GM12878 (cell line): ENCODE measurements around a stretch of chr6.

- RAMPAGE, long total RNA = no peak
- RRBS, 2 experiments = no CpG with 5 or more reads among the region's 8 CpGs
CAGE:
- cytosol, long polyA minus RNA = no peak
- cytosol, long polyA plus RNA = no peak
- long polyA plus RNA = no peak
- nucleolus, long total RNA = no peak
- nucleus, long polyA plus RNA = no peak
- nucleus, long total RNA = no peak
Measured at GRCh38 chr6:157938845-157939805, 42.5 kb upstream of the SYNJ2 start.

GRCh38 chr6:158040181-158041225 lies 58.8 kb downstream of the SYNJ2 start:
- RAMPAGE, long total RNA = no peak
- RRBS, 2 experiments = no CpG with 5 or more reads among the region's 17 CpGs
CAGE:
- cytosol, long polyA minus RNA = no peak
- cytosol, long polyA plus RNA = no peak
- long polyA plus RNA = no peak
- nucleolus, long total RNA = no peak
- nucleus, long polyA plus RNA = no peak
- nucleus, long total RNA = no peak

DNA sequence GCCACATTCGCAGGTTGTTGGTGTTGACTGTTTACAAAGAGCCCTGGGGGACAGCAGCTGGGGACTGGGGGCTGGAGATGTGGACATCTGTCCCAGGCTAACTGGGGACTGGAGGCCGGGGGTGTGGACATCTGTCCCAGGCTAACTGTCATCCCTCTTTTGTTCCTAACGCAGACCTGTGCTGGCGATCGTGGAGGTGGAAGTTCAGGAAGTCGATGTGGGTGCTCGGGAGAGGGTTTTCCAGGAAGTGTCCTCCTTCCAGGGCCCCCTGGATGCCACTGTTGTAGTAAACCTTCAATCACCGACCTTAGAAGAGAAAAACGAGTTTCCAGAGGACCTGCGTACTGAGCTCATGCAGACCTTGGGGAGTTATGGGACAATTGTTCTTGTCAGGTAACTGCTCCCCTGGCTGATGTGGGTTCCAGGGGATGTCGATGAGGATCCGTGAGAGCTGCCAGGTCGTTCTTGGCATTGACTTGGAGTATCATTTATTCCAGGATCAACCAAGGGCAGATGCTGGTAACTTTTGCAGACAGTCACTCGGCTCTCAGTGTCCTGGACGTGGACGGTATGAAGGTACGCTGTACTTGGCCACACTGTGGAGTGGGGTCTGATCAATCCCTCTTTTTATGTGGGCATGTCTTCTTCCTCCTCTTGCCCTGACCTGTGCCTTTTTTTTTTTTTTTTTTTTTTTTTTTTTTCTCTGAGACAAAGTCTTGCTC lies 87.0 kb downstream of the SERAC1 start:
- RAMPAGE, long total RNA = no peak
- RRBS, 2 experiments = no CpG with 5 or more reads among the region's 17 CpGs
CAGE:
- cytosol, long polyA minus RNA = no peak
- cytosol, long polyA plus RNA = no peak
- long polyA plus RNA = no peak
- nucleolus, long total RNA = no peak
- nucleus, long polyA plus RNA = no peak
- nucleus, long total RNA = no peak

- RAMPAGE, long total RNA = no peak
- RRBS, 2 experiments = 0% methylated on average over 1 of the region's 3 CpGs
CAGE:
- cytosol, long polyA minus RNA = no peak
- cytosol, long polyA plus RNA = no peak
- long polyA plus RNA = no peak
- nucleolus, long total RNA = no peak
- nucleus, long polyA plus RNA = no peak
- nucleus, long total RNA = no peak
Measured at GRCh38 chr6:158290482-158291144, 21.7 kb upstream of the TULP4 start.

GRCh38 chr6:158479726-158479972 lies 80.2 kb upstream of the TMEM181 start:
- RAMPAGE, long total RNA = no peak
- RRBS, 2 experiments = 88 to 96% methylated on average over 5 of the region's 10 CpGs
CAGE:
- cytosol, long polyA minus RNA = no peak
- cytosol, long polyA plus RNA = no peak
- long polyA plus RNA = no peak
- nucleolus, long total RNA = no peak
- nucleus, long polyA plus RNA = no peak
- nucleus, long total RNA = no peak

DNA sequence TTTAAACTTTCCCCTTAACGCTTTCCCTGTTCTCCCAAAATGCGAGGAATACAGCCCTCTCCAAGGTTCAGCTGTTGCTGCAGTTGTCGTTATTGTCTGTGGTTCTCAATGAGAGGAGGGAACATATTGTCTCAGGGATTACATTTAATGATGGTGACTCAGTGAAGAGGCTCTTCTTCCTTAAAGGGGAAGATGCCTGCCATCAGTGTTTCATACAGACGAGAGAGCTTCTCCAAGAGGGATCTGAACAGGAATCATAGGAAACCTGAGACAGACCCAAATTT lies 59.9 kb upstream of the TMEM181 start:
- RAMPAGE, long total RNA = no peak
- RRBS, 2 experiments = no CpG with 5 or more reads among the region's 4 CpGs
CAGE:
- cytosol, long polyA minus RNA = no peak
- cytosol, long polyA plus RNA = no peak
- long polyA plus RNA = no peak
- nucleolus, long total RNA = no peak
- nucleus, long polyA plus RNA = no peak
- nucleus, long total RNA = no peak

DNA sequence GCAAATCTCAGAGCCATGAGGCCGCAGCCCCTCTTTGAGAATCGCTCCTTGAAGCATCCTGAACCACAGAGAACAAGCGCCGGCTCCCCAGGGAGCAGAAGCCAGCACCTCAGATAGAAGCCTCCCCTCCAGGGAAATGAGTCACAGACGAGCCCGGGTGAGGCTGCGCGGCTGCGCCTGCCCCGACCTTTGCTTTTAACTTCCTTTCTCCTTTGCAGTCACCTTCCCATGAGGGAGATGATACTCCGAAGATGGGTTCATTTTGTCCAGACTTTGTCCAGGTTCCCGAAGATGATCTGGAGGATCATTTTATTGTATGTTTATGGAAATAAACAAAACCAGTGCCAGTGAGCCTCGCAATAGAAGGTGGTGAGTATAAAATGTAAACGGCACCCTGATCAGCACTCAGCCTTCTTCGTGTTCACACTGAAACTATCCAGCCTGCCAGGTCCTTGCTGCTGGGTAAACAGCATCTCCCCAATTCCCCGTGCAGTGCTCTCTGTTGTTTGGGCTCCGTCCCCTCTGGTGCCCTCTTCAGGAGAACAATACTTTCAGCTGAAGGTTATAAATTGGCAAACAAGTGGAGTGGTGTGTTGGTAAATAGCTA lies 41.6 kb upstream of the TMEM181 start:
- RAMPAGE, long total RNA = no peak
- RRBS, 2 experiments = 1 to 3% methylated on average over 3 of the region's 17 CpGs
CAGE:
- cytosol, long polyA minus RNA = no peak
- cytosol, long polyA plus RNA = no peak
- long polyA plus RNA = no peak
- nucleolus, long total RNA = no peak
- nucleus, long polyA plus RNA = no peak
- nucleus, long total RNA = no peak

- RAMPAGE, long total RNA = no peak
- RRBS, 2 experiments = 14 to 22% methylated on average over 18 to 29 of the region's 75 CpGs
CAGE:
- cytosol, long polyA minus RNA = no peak
- cytosol, long polyA plus RNA = no peak
- long polyA plus RNA = no peak
- nucleolus, long total RNA = no peak
- nucleus, long polyA plus RNA = no peak
- nucleus, long total RNA = no peak
Measured at GRCh38 chr6:158535989-158536891, 23.7 kb upstream of the TMEM181 start.

GRCh38 chr6:158536892-158537638 lies 22.8 kb upstream of the TMEM181 start:
- RAMPAGE, long total RNA = no peak
- RRBS, 2 experiments = 4 to 19% methylated on average over 14 to 16 of the region's 89 CpGs
CAGE:
- cytosol, long polyA minus RNA = no peak
- cytosol, long polyA plus RNA = no peak
- long polyA plus RNA = no peak
- nucleolus, long total RNA = no peak
- nucleus, long polyA plus RNA = no peak
- nucleus, long total RNA = no peak

DNA sequence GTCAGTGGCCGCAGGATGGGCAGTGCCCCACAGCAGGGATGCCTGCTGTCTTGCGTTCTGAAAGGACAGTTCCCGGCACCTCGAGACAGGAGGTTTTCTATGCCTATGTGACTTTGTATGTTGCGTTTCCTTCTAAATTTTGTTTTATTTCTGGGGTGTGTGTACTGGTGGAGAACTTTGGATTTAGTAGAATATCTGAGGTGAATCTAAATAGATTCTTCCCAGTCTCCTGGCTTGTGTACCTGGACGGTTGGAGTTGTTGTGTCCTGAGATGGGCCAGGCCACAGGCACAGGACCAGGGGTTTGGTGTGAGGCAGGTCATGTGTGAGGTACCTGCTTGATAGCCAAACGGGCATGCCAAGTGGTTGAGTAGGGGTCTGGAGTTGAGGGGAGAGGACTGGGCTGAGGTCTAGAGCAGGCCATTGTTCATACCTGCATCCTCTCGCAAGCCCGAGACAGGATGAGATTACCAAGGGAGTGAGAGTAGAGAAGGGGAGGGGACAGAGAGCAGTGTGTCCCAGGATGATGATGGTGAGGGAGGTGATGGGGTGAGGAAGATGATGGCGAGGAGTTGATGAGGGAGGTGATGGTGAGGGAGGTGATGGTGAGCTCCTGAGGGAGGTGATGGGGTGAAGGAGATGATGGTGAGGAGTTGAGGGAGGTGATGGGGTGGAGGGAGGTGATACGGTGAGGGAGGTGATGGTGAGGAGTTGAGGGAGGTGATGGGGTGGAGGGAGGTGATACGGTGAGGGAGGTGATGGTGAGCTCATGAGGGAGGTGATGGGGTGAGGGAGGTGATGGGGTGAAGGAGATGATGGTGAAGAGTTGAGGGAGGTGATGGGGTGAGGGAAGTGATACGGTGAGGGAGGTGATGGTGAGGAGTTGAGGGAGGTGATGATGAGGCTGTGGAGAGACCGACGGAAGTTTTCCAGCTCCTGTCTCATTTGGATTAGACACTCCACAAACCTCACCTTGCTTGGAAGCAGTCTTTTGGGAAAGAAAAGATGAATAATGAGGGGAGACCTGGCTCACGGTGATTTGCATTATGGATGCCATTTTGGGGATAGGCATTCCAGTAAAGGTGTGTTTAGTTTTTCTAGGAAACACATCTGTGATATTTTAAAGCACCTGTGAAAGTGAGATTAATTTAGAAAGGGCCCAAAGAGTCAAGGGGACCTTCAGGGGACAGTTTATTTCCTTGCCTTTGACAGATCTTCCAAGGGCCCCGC lies 6.4 kb downstream of the TMEM181 start:
- RAMPAGE, long total RNA = no peak
- RRBS, 2 experiments = no CpG with 5 or more reads among the region's 17 CpGs
CAGE:
- cytosol, long polyA minus RNA = no peak
- cytosol, long polyA plus RNA = no peak
- long polyA plus RNA = no peak
- nucleolus, long total RNA = start-site peak on the plus strand centred at position 703 of the sequence, 655 bp wide, 34 reads
- nucleus, long polyA plus RNA = no peak
- nucleus, long total RNA = no peak

DNA sequence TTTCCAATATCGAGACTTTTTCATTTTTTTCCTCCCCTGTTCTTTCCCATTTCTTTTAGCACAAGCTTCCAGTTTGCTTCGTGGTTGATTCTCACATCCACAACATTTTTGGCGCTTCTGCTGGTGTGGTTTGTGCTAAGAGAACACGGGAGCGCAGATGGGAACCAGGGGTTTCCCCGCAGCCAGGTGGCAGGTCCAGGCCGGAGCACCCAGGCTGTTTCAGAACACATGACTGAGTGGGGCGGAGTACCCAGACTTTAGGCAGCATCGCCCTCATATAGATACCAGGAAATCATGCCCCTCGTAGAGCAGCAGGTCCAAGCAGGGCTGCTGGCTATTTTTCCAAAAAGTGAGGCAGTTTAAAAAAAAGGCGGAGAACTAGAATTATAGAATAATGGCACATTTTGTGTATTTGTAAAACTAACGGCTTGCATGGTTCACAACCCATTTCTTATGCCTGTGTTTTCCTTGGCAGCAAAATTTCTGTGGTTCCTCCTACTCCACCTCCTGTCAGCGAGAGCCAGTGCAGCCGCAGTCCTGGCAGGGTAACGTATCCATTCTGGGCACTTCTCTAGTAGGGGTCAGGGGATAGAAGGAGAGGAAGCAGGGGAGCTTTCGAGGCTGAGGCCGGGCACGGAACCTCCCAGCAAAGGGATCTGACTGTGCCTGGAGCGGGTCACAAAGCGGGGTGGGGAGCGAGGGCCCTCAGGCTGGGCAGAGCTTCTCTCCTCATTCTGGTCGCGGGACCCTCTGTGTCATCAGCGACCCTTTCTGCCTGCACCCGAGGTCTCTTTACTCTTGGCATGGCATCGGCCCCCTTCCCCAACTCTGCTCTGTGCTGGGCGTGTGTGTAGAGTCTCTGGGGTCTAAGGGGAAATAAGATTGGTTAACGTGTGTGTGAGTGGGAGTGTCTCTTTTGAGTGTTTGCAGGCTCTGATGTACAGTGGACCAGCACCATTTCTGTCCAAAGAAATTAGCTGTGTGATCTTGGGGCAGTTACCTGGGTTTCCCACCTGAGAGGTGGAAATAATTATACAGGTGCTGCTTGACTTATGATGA lies 58.3 kb downstream of the SYTL3 start:
- RAMPAGE, long total RNA = no peak
- RRBS, 2 experiments = no CpG with 5 or more reads among the region's 28 CpGs
CAGE:
- cytosol, long polyA minus RNA = no peak
- cytosol, long polyA plus RNA = no peak
- long polyA plus RNA = no peak
- nucleolus, long total RNA = no peak
- nucleus, long polyA plus RNA = no peak
- nucleus, long total RNA = no peak

GRCh38 chr6:158715858-158716306 lies 66.0 kb downstream of the SYTL3 start:
- RAMPAGE, long total RNA = no peak
- RRBS, 2 experiments = no CpG with 5 or more reads among the region's 5 CpGs
CAGE:
- cytosol, long polyA minus RNA = no peak
- cytosol, long polyA plus RNA = no peak
- long polyA plus RNA = no peak
- nucleolus, long total RNA = no peak
- nucleus, long polyA plus RNA = no peak
- nucleus, long total RNA = no peak

DNA sequence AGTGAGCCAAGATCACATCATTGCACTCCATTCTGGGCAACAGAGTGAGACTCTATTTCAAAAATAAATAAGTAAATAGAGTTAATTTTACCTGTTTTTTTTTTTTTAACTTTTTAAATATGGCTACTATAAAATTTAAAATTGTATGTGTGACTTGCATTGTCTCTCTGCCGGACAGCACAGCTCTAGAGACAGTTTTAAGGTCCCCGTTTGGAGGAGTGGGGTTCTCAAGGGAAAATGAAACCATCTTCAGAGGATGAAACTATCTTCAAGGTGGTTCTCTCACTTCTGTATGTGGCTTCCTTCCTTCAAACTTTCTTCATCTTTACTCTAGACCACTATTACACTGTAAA lies 67.3 kb downstream of the SYTL3 start:
- RAMPAGE, long total RNA = no peak
- RRBS, 2 experiments = no CpG with 5 or more reads among the region's 2 CpGs
CAGE:
- cytosol, long polyA minus RNA = no peak
- cytosol, long polyA plus RNA = no peak
- long polyA plus RNA = no peak
- nucleolus, long total RNA = no peak
- nucleus, long polyA plus RNA = no peak
- nucleus, long total RNA = no peak

- RAMPAGE, long total RNA = no peak
- RRBS, 2 experiments = no CpG with 5 or more reads among the region's 18 CpGs
CAGE:
- cytosol, long polyA minus RNA = no peak
- cytosol, long polyA plus RNA = no peak
- long polyA plus RNA = no peak
- nucleolus, long total RNA = no peak
- nucleus, long polyA plus RNA = no peak
- nucleus, long total RNA = no peak
Measured at GRCh38 chr6:158765842-158766881, 53.0 kb downstream of the EZR start.

DNA sequence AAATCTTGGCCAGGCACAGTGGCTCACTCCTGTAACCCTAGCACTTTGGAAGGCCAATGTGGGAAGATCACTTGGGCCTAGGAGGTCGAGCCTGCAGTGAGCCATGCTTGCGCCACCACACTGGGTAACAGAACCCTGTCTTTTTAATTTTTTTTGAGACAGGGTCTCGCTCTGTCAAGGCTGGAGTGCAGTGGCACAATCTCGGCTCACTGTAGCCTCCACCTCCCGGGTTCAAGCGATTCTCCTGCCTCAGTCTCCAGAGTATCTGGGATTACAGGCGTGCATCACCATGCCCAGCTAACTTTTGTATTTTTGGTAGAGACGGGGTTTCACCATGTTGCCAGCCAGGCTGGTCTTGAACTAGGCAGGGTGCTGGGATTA lies 18.2 kb downstream of the EZR start:
- RAMPAGE, long total RNA = no peak
- RRBS, 2 experiments = no CpG with 5 or more reads among the region's 8 CpGs
CAGE:
- cytosol, long polyA minus RNA = no peak
- cytosol, long polyA plus RNA = no peak
- long polyA plus RNA = no peak
- nucleolus, long total RNA = no peak
- nucleus, long polyA plus RNA = no peak
- nucleus, long total RNA = no peak

DNA sequence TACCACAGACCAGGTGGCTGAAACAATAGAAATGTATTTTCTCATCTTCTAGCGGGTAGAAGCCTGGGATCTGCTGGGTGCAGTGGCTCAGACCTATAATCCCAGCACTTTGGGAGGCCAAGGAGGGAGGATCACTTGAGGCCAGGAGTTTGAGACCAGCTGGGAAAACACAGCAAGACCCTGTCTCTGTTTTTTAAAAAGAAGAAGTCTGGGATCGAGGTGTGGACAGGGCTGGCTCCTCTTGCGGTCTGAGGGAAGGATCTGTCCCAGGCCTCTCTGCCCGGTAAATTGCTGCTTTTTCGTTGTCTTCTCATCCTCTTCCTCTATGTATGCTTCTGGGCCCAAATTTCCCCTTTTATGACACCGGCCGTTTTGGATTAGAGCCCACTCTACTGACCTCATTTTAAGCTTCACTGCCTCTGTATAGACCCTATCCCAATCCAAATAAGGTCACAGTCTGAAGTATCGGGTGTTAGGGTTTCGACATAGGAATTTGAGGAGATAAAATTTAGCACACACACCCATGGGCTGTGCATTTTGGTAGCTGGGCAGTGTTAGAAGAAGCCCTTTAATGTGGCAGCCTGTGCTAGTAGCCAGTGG lies 27.7 kb upstream of the EZR start:
- RAMPAGE, long total RNA = no peak
- RRBS, 2 experiments = 50 to 78% methylated on average over 1 of the region's 9 CpGs
CAGE:
- cytosol, long polyA minus RNA = no peak
- cytosol, long polyA plus RNA = no peak
- long polyA plus RNA = no peak
- nucleolus, long total RNA = no peak
- nucleus, long polyA plus RNA = no peak
- nucleus, long total RNA = no peak

GRCh38 chr6:158861720-158862432 lies 42.7 kb upstream of the EZR start:
- RAMPAGE, long total RNA = no peak
- RRBS, 2 experiments = no CpG with 5 or more reads among the region's 6 CpGs
CAGE:
- cytosol, long polyA minus RNA = no peak
- cytosol, long polyA plus RNA = no peak
- long polyA plus RNA = no peak
- nucleolus, long total RNA = no peak
- nucleus, long polyA plus RNA = no peak
- nucleus, long total RNA = no peak

DNA sequence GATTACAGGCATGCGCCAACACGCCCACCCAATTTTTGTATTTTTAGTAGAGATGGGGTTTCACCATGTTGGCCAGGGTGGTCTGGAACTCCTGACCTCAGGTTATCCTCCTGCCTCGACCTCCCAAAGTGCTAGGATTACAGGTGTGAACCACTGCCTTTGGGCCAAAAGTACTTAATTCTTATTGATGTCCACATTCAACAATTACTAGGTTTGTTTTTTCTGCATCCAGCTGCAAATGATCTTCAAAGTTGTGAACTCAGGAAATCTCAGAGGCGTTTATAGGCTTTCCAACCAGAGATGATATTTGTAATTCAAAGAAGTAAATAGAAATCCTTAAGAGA lies 49.4 kb upstream of the EZR start:
- RAMPAGE, long total RNA = no peak
- RRBS, 2 experiments = no CpG with 5 or more reads among the region's 4 CpGs
CAGE:
- cytosol, long polyA minus RNA = no peak
- cytosol, long polyA plus RNA = no peak
- long polyA plus RNA = no peak
- nucleolus, long total RNA = no peak
- nucleus, long polyA plus RNA = no peak
- nucleus, long total RNA = no peak

DNA sequence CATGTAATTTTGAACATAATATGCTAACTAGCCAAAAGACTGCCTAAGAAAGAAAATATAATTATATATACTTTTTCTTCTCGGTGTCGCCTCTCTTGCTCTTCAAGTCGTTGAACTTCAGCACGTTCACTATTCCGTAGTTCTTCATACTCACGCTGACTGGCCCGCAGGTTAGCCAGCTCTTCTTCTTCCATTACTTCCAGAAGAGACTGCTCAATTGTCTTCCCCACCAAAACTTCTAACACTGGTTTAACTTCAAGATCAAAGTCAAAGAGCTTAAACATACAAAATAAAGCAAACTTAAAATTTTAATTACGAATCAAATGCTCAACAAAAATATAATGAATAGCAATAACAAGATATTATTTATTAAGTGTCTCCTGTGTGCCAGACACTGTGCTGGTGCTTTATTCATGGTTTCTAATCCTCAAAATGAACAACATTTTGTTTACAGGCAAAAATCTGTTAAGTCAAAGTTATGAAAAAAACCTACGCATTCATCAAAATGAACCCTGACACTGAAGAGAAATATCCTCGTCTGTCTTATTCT lies 17.5 kb downstream of the RSPH3 start:
- RAMPAGE, long total RNA = no peak
- RRBS, 2 experiments = no CpG with 5 or more reads among the region's 10 CpGs
CAGE:
- cytosol, long polyA minus RNA = no peak
- cytosol, long polyA plus RNA = no peak
- long polyA plus RNA = no peak
- nucleolus, long total RNA = no peak
- nucleus, long polyA plus RNA = no peak
- nucleus, long total RNA = no peak

DNA sequence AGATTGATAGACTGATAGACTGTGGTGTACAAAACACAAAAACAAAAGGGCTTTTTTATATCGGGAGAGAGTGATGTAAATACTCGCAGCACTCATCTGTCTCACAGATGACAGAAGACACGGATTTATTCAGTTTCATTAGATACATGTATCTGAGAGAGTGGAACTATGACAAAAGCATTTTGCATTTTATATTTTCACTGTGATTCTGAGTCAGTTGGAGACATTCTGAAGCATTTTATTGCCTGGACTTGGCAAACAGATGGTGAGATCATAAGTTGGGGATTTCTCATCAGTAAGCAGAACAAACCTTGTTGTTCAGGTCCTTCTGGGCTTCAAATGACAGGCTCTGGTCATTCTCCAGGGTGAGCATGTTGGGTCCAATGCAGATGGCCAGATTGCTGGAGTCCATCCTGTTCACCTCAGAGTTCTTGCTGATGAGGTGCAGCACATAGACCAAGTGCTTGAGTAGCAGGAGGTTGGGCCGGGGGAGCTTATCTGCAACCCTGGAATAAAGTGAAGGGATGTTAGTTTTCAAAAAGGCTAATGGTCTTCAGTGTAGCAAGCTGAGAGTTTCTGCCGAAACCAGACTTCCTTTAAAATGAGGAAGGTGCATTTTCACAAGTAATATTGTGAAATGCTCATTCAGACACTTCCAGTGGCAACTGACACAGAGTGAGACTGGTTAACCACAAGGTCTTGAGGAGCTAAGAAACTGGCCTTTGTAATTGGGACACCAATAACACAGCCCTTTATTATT lies 5.8 kb downstream of the TAGAP start:
- RAMPAGE, long total RNA = no peak
- RRBS, 2 experiments = no CpG with 5 or more reads among the region's 5 CpGs
CAGE:
- cytosol, long polyA minus RNA = no peak
- cytosol, long polyA plus RNA = no peak
- long polyA plus RNA = no peak
- nucleolus, long total RNA = no peak
- nucleus, long polyA plus RNA = no peak
- nucleus, long total RNA = no peak